Metanephros (tissue), 2 donors: ENCODE measurements around the gene MSGN1.

GRCh38 chr2:16050815-16051610 lies 110.7 kb downstream of the MYCN start:
- RAMPAGE, long total RNA, result no peak

DNA sequence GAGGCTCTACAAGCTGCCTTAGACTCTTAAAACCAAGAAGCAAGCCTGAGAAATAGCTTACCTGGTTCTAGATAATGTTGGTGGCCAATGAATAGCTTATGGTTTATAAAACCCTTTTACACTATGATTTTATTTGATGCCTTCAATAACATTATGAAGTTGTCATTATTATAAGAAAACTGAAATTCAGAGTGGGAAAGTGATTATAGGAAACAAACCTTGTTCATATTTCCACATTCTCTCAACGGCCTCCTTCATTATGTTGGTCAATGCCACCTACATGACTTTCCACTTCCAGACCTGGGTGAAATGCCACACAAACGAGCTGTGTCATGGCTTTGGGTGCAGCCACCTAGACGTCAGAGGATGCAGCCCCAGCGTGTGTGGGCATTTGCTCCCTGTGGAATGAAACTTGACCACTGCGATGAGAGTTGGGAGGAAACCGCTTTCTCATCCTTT lies 291.1 kb downstream of the CYRIA start:
- RAMPAGE, long total RNA, result no peak

GRCh38 chr2:16413217-16413788 lies 252.3 kb downstream of the CYRIA start:
- RAMPAGE, long total RNA, result no peak

- RAMPAGE, long total RNA, result no peak
Observed at GRCh38 chr2:16591599-16592022, 74.0 kb downstream of the CYRIA start.

DNA sequence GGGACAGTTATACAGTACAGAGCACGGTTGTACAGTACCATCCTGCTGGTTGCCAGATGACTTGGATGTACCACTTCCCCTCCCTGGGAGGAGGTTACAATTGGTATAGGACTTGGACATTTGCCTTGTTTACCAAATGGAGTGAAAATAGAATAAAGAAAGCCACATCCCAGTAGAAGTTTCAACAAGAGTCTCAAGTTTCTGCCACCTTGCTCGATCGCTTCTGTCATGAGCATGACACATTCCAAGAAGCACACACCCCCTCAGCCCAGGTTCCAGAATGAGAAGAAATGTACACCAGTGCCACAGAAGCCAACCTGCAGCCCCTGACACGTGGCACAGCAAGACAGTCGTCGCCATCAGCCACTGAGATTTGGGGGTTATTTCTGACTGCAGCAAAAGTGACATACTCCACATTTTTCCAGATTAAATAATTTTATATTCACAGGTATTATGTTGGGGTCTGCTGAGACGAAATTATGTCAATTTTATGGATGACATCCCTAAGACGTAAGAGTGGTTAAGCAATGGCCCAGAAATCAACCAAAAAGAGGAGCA lies 15.8 kb downstream of the CYRIA start:
- RAMPAGE, long total RNA, result no peak

DNA sequence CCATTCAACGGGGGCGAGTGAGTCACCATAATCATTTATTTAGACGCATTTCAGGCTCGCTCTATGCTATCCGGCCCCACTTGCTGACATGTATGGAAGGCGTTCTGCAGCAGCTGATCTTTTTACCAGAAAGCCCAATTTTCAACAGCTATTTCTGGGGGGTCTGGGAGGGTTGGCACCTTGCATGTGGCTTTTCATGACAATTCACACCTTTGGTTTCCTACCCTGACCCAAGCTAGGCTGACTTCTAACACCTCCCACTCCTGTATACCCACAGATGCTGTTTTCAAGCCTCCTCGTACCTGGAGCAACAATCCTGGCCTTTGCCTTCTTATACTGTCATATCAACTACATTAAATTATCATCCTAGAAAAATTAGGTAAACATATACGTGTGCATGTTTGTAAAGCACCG lies 14.7 kb downstream of the CYRIA start:
- RAMPAGE, long total RNA, result no peak

DNA sequence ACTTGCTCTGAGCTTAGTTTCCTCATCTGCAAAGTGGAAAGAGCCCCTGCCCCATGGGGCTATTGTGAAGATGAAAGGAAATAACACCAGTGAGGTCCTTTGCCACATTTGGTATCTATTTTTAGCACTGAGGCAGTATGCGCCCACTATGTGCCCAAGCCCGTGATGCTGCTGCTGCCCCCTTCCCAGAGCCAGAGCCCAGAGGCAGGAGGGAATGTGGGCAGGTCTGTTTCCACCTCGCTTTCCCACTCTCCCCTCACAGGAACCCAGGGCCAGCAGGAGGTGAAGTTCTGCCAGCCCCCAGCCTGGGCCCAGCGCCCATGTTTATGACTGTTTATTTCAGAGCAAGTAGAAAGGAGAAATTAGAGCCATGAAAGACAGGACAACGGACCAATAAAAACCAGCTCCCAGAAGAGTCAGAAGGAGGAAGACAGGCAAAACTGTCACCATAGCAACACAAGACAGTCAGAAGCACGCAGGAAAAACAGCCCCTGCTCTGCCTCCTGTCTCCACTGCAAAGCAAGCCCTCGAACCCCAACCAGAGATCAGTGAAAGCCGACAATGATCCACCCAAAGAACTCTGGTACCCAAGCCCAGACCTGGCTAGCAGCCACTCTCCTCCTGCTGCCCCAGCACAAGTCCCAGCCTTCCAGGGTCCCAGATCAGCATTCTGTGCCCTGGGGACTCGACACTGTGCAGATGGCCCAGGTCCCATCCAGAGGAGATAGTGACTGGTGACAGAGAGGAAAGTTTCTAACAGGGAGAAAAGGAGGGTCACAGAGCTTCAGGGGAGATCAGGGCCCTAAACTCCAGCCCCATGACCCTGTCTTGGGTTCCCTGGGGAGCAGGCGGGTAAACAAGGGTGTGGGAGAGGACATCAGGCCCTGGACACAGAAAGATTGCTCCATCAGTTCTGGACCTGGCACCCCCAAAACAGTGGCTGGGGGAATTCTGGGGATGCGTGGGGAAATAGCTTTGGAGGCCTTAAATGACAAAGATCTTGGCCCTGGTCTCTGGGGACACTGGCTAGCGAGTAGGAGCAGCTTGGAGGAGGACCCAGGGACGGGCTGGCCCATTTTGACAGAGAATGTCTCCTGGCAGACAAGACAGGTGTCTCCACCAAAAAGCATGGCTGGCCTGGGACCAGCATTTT lies 1.3 kb downstream of the CYRIA start:
- RAMPAGE, long total RNA, result no peak

DNA sequence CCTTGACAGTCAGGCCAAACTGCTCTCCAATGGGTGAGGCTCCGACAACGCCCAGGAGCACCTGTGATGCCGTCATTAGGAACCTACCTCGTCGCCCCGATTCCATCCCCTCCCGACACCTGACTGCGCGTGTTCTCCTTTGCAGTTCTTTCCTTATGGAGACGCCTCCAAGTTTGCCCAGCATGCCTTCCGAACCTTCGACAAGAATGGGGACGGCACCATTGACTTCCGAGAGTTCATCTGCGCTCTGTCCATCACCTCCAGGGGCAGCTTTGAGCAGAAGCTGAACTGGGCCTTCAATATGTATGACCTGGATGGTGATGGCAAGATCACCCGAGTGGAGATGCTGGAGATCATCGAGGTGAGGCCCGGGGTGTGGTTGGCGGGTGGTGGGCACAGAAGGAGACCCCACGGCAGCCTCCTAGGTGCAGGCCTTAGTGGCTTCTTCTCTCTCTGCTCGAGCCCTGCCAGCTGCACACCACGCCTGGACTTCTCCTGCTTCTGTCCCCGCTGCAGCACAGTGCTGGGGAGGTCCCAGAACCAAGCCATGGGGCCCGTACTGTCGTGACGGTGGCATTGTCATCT lies 104.3 kb downstream of the SMC6 start:
- RAMPAGE, long total RNA, result no peak

DNA sequence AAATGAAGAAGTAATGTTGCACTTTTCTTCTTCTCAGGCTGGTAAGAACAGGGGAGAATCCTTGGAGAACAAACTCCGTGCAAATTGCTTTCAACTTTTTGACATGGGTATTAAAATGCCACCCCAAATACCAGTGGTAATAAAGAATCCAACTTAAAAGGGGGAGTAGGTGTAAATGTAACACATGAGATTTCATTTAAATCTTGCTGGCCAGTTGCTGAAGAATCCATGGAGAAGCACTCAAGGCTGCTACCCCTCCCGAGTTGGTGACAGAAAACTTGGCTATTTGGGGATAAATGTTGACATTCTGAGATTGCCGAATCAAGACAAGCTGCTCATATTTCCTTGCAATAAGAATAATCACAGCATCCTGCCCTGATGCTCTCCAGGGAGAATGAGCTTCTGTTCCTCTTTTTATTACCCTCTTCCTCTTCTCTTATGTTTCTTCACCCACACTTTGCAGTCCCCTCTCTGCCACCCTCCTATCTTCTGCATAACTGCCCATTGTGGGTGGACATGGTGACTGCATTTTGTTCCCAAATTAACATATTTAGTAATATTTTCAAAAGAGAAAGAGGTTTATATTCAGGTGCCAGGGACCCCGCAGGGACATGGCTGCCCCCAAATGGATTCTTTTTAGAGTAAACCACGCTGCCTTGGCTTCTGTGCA lies 12.0 kb upstream of the MSGN1 start:
- RAMPAGE, long total RNA, result no peak

DNA sequence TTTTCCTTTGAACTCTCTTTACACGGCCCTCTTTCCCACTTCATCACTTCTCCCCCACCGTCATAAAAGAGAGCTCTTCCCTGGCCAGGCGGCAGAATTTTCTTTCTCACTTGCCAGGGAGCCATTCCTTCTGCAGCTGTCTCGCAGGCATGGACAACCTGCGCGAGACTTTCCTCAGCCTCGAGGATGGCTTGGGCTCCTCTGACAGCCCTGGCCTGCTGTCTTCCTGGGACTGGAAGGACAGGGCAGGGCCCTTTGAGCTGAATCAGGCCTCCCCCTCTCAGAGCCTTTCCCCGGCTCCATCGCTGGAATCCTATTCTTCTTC lies at the start of gene MSGN1:
TSS of gene MSGN1 (plus strand) at position 91 of the 325 bp plus-strand sequence.
- RAMPAGE, long total RNA, result no peak

DNA sequence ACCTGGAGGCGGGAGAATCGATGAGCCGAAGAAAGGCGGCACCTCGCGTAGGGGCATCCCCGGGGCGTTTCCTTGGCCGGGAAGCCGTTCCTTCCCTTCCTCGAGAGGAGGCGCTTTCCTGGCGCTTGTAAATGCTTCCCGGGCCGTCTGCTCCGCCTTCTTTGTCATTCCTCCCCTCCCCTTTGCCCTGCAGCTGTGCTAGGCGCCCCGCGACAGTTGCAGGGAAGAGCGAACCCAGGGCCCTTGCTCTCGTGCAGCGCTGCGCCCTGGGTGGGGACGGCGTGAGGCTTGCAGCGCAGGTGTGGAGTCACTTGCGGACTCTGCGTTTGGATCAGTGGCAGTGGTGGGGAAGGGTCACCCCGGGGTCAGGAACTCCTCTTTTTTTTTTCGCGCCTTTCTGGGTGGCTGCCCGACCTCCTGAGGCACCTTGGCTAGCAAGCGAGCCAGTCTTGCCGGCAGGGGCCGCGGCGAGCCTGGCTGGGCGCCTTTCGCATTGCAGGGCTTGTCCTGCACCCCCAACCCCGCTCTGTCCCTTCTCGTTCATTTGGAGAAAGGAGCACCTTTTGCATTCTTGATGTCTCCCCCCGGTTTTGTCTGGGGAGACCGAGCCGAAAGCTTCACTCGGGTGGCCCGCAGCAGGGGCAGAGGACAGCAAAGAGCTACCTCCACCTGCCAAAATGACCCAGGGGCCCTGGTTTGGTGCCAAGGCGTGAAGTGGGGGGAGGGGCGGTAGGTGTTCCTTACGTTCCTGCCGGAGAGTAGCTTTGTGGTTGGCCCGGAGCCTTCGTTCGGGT lies 893 bp downstream of the KCNS3 start:
- RAMPAGE, long total RNA, result no peak

DNA sequence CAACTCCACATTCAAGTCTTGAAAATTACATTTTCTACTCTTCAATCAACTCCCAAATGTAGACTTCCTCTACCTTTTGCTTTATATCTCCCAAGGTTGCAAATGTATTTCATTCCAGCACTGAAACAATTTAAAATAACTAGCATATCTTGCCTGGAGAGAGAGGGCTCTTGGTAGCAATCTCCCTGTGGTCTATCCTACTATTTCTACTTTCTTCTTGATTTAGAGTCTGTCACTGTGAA lies 58.6 kb upstream of the NT5C1B start:
- RAMPAGE, long total RNA, result no peak

DNA sequence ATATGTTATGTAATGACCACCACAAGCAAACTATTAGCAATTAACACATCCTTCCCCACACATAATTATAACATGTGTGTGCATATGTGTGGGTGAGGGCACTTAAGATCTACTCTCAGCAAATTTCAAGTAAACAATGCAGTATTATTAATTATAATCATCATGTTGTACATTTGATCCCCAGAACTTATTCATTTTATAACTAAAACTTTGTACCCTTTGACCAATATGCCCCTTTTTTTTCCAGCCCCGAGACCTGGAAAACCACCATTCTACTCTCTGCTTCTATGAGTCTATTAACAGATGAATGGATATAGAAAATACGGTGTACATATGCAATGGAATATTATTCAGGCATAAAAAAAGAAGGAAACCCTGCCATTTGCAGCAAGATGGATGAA lies 76.9 kb downstream of the OSR1 start:
- RAMPAGE, long total RNA, result no peak

DNA sequence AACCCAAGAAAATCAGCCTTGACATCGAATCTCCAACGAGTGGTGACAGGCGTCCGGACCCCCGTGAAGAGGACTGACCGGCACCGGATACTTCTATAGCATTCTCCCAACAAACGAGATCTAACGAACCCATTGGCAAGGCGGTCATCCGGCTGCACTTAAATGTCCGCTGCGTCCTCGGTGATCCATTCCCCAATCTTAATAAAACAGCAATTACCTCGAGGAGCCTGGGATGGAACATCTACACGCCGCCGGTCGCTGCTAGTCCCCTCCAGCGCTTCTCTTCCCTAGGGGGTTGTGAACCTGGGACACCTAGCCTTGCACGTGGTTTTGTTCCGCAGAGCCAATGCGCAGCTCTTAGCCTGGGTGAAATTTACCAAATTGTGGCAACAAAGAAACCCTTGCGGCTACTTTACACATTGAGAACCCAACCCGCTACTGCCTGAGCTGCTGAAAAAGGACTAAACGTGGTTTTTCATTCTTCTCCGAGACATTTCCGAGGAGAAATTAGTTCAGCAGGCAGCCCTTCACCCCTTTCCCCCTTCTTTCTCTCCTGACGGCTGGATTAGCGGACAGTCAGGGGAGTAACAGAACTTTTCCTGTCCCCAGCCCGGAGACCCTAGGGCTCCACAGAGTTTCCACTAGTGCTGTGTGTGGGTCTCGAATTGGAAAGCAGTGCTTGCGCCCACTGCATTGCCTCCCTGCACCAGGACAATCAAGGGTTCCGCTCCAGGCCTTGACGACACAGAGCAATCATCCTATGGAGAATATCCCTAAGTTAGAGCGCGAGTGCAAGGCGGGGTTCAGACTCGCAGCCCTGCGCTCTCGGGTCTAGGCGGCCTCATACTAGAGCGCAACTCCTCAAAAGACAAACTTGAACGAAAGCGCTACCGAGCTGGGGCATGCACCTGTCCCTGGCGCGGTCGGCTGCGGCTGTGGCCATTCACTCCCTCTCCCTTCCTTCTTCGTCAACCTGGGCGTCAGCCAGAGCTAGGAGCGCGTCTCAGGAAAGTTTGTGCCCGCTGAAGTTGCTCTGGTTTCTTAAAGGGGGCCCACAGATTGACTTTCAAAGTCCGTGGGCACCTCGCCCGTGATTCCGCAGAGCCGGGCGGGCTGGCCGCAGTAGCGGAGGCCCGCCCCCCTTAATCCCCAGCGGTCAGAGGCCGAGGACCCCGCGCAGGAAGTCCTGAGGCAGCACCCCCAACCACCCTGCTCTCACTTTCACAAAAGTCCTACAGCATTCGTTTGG lies 1.0 kb downstream of the OSR1 start:
- RAMPAGE, long total RNA, result no peak

DNA sequence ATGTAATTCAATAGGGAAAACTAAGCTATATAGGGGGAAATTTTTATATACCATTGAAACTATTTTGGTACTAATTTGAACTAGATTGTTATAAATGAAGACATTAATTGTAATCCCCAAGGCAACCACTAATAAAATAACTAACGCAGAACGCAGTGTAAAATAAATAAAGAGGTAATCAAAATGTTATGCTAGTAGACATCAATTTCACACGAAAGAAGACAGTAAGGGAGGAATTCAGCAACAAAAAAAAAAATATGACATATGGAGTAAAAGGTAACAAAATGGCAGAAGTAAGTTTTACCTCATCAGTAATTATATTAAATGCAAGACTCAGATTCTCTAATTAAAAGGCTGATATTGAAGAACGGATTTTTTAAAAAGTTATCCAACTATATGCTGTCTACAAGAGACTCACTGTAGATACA lies 175.4 kb upstream of the OSR1 start:
- RAMPAGE, long total RNA, result no peak

DNA sequence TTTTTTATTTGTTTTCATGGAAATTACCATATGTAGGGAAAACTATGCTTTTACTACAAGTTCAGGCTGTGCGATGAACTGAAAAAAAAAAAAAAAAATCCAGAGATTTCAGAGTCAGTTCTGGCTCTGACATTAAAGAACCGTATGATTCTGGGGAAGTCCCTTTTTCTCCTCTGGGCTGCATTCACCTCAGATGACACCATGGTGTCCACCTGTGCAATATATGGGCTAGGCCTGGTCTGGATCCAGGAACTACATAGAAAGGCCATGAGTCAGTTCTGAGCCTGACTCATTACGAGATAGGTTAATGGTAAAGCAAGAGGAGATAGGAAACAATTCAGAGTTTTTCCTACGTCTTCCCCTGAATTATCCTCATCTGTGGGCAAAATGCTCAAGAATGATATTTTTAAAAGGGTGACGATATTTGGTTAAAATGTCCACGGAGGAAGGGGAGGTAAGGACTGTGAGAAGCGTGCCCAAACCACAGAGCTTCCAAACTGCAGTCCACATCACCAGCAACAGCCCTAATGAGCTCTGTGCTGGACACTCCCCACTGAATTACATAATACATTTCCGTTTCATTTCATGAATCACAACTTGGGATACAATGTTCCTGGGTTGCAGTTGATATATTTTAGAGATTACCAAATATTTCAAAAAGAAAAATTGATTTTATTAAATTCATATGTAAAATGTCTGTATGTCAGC lies 180.1 kb upstream of the OSR1 start:
- RAMPAGE, long total RNA, result no peak

DNA sequence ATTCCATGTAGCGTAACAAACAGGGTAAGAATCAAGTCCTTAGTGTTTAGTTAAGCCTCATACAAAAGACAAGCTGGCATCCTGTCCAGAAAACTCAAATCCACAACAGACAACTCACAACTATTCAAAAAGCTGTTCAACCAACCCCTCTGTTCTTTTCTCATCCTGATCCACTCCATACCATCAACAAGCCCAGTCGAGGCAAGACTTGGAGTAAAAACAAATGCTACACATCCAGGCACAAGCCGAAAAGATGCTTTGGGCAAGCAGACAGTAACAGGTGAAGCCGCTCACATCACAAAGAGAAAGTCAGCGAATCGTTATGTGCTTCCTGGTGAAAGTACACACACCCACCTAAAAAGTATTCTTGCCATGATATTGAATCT lies 1.4 kb downstream of the TTC32 start:
- RAMPAGE, long total RNA, result no peak

GRCh38 chr2:19902433-19902935 lies 701 bp upstream of the TTC32 start:
- RAMPAGE, long total RNA, result no peak

DNA sequence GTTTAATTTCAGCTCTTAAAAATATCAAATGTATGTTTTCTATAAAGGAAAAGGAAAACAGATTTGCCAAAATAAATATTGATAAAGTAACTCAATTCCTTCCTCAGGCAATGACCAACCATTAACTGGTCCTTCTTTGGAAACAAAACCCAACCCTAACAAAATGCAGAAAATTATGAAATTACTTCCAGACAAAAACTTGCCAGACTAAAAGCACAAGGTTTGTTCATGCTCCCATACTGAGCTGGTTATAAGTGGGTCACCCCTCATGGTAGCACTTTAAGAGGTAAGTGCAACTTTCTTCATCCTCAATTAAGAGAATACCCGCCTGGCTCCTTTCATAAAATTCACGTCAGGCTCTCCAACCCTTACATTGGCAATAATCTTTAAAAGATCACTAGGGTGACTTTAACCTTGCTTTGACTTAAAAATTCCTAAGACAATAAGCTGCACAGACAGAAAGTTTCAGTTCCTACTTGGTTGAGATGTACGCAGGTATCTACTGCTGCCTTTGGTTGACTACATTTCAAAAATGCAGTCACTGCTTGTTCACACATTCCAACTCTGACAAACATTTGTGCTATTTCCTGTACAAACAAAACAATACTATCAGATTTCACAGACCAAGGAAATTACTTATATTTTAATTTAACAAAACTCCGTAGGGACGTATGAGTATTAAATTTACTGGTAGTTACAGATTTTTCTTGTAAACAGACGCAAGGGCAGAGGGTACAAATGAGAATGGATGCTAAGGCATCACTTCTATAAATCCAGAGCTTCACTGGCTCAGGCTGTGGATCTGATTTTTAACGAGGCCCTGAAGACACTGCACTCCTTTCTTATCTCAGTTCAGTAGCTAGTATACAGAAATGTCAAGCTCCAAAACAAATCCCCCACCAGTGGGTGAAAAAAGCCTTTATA lies 31.4 kb upstream of the TTC32 start:
- RAMPAGE, long total RNA, result no peak

- RAMPAGE, long total RNA, result no peak
Observed at GRCh38 chr2:20031567-20032367, 19.3 kb upstream of the MATN3 start.